Camera-type eye (tissue), 1 donor: ENCODE data around the gene ARHGAP26.

- RAMPAGE, long total RNA = no peak
Observed at GRCh38 chr5:141506621-141507594, 18.0 kb downstream of the PCDHGC5 start.

- RAMPAGE, long total RNA = no peak
Observed at GRCh38 chr5:141512195-141512940, 23.5 kb downstream of the PCDHGC5 start.

DNA sequence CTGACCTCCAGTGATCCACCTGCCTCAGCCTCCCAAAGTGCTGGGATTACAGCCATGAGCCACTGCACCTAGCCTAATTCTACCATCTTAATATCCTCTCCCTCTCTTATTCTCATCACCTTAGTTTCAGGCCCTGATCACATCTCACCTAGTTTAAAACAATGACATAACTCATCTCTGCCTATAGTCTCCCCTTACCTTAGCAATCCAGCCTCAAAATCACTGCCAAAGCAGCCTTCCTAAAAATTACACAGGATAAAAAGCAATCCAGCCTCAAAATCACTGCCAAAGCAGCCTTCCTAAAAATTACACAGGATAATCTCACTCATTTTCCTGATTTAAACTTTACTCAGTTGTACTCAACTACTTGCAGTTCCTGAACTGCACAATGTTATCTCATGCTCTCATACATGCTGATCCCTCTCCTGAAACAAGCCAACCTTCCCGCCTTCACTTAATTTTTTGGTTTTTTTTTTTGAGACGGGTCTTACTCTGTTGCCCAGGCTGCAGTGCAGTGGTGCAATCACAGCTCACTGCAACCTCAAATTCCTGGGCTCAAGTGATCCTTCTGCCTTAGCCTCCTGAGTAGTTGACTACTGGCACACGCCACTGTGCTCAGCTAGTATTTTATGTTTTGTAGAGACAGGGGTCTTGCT lies 43.0 kb downstream of the PCDHGC5 start:
- RAMPAGE, long total RNA = no peak

DNA sequence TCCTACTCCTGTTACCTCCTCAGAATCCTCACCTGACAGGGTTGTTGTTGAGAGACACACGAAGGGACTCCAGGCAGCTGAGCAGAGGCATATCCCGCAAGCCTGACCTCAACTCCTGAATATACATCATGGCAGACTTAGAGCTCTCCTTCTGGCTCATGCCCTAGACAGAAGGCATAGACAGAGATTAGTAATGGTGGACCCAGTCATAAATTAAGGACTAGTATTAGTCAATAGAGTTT lies 35.4 kb downstream of the DIAPH1 start:
- RAMPAGE, long total RNA = no peak

DNA sequence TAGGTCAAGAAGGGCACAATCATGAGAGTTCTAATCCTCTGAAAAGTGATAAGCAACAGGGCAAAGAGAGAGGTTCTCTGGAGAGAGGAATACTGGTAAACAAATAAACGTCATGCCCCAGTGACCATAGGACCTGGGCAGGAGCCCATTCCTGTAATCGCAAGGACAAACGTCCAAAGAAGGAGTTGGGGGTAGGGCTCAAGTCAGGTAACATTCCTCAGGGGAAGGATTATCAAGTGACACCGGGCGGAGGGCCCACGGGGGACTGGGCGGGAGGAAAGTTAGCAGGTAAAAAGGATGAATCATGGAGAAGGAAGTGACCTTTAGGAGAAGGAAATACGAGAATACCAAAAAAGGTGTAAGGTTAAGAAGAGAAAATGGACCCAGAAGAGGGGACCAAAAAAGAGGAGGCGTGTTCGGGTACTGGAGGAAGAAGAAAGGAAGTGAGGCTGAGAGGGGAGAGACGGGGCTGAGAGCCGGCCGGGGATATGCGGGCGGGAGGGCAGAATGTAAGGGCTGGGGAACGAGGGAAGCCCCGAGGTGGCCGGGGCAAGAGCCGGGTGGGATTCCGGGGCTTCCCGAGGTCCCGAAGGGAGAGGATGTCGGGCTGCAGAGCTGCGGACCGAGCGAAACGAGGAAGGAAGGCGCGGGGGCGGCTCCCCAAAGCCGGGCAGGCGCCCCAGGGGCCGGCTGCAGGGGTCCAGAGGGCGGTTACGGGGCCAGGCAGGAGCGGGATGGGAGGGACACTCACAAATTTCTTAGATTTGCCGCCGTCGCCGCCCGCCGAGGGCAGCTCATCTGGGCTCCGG lies 549 bp downstream of the DIAPH1 start:
- RAMPAGE, long total RNA = no peak

DNA sequence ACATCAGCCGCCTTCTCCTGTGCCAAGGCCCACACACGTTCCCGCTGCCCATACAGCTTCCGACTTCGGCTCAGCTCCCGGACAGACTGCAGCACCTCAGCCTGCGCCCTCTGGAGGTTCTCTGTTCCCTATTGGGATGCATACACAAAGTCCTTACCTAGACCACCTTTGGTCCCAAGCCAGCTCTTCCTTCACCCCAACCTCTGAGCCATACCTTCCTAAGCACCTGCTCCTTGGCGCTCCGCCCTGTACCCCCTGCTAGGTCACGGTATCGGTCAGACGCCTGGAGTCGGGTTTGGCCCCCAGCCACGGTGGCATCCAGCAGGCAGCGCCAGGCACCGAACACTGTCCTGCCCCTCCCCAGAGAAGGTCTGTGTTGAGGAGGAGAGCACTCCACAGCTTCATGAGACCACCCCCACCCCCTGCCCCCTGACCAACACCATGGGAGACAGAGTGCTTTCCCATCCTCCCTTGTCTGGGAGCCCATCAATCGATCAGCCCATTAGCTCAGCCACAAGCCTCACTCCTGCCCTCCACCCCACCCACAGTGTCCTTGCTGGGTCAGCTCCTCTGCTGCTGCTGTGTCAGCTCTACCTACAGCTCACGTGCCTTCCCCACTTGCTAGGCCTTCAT lies 1.9 kb downstream of the FCHSD1 start:
- RAMPAGE, long total RNA = no peak

- RAMPAGE, long total RNA = no peak
Observed at GRCh38 chr5:141680068-141680759, 1.8 kb downstream of the ARAP3 start.

- RAMPAGE, long total RNA = no peak
Observed at GRCh38 chr5:141848572-141848959, 29.6 kb downstream of the PCDH1 start.

DNA sequence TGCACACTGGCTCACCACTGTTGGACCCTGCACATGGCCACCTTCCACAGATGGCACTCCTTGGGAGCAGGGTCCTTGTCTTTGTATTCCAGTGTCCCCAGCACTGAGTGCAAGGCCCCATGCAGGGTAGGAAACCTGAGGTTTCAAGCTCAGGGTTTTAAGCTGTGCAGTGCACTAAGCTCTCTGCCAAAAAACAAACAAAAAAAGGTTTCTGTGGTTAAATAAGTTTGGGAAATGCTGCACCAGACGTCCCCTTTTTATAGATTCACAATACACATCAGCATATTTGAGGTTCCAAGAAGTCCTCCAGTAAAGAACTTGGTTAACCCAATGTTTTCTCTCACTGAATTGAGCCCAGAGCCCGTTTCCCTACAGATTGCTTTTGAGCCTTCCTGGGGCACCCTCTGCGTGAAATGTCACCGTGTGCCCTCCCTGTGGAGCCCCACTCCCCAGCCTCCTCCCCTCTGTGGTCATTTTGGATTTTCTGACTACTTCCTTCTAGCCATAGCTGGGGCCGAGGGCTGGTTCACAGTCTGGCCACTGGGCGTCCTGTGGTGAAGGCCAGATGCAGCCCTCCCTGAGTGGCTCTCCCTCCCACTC lies 17.1 kb downstream of the DELE1 start:
- RAMPAGE, long total RNA = no peak

DNA sequence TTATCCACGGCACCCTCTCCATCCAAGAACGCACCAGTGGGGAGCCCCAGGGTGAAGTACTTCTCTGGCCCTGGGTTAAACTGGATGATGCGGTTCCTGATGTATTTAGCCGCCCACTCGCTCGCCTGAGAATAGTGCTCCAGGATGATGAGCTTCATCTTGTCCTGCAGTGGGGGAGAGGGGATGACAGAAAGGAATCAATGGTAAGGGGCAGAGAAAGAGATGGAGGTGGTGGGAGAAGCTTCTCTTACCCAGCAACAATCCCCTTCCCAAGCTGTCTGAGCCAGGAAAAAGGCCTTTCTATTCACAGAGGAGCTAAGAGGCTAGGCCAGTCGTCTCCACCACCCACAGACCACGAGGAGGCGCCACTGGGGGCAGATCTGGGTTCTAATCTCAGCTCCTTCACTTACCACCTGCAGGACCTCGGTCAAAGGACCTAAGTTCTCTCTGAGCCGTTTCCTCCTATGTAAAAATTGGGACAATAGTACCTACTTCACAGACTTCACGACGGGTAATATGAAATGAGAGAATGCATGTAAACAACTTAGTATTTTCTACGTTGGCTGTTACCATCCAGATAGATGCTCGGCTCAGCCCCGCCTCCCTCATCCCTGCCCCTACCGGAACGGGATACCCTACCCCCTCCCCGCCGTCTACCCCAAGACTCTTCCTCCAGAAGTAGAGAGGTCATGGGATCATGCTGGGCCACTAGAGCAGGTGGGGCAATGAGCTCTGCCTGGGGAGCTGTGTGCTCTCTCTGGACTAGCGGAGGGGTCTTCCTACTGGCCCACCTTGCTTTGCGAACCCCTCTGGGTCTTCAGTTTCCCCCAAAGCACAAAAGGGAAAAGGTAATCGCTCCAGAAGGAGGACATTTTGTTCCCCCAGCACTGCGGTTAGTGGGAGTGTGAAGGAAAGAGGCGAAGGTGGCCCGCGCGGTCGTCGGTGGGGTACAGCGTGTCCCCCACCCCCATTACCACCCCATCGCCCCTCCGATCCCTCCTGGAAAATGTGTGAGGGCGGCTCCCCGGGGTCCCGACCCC lies 629 bp downstream of the GNPDA1 start:
- RAMPAGE, long total RNA = no peak

DNA sequence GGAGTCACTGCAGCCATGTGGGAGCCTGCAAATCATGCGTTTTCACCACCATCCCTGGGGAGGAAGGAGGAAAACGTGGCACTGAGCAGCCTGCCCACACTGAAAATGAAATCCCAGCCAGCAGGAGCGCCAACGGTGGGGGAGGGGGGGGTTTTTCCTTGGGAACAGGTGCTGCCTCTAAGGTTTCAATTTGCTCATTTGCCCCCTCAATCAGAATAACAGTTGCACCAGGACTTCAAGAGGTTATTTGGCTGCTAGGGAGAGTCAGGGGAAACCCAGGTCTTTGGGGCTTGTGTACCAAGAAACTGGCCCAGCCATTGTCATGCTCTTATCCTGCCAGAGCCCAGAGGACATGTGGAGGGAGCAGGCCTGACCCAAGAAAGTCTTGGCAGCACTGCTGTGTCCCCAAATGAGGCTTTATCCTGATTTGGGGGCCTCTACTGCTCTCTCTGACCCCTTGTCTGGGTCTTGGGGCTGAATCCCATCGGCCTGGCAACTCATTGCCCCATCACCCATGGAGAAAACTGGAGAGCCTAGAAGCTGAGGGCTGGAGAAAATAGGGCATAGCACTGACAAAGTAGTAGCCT lies 66.5 kb downstream of the NDFIP1 start:
- RAMPAGE, long total RNA = no peak

DNA sequence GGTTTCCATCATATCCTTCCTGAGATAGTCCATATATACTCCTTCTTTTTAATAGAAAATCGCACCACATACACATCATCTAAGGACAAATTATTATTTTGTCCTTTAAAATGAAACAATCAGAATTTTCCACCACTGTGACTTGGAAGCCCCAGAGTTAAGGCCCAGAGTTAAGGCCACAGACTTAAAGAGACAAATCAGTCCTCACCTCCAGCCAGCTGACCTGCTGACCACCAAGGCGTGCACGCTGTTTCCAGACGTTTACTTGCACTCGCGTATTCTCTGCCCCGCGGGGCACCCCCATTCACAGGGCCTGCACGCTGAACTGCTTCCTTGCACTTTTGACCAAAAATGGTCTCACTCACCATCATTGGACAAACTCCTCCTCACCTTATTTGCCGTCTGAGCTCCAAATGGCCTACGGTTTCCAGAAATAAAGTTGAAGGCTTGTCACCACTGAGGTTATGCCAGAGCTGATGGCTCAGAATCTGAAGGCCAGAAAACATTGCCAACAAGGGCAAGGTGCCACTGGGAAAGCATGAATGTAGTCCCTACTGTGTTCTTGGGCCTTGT lies 84.2 kb downstream of the NDFIP1 start:
- RAMPAGE, long total RNA = no peak

GRCh38 chr5:142432122-142432747 lies 107.4 kb upstream of the SPRY4 start:
- RAMPAGE, long total RNA = no peak

- RAMPAGE, long total RNA = no peak
Observed at GRCh38 chr5:142542965-142543464, 142.9 kb downstream of the FGF1 start.

- RAMPAGE, long total RNA = no peak
Observed at GRCh38 chr5:142770033-142770962, at the start of gene ARHGAP26. Gene ARHGAP26 (plus strand): TSS chr5:142770377.

DNA sequence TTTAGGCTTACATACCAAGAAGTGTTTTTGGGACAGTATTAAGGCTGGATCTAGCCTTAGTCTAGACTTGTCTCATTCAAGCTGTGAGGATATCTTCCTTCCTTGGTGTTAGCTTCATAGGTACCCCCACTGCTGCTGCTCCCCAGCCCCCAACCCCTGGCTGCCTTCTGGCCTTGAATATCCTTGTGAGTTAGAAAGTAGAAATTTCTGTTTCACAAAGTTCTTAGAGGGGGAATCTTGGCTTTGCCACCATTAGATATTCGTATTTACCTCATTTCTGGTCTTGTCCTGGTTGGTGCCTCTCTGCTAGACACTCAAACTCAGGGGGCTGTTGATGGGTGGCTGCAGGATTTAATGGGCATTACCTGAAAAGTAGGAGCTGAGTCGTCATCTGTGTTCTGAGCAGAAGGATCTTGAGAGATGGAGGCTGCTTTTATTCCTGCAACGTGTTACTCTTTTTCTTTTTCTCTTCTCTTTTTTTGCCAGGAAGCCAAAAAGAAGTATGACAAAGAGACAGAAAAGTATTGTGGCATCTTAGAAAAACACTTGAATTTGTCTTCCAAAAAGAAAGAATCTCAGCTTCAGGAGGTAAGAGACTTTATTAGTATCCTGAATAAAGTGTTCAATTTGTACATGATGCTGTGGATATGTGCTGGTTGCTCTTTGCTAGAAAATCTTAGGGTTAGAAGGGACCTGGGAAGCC lies 114.8 kb downstream of the ARHGAP26 start:
- RAMPAGE, long total RNA = no peak

- RAMPAGE, long total RNA = no peak
Observed at GRCh38 chr5:142901100-142901477, 130.9 kb downstream of the ARHGAP26 start.

DNA sequence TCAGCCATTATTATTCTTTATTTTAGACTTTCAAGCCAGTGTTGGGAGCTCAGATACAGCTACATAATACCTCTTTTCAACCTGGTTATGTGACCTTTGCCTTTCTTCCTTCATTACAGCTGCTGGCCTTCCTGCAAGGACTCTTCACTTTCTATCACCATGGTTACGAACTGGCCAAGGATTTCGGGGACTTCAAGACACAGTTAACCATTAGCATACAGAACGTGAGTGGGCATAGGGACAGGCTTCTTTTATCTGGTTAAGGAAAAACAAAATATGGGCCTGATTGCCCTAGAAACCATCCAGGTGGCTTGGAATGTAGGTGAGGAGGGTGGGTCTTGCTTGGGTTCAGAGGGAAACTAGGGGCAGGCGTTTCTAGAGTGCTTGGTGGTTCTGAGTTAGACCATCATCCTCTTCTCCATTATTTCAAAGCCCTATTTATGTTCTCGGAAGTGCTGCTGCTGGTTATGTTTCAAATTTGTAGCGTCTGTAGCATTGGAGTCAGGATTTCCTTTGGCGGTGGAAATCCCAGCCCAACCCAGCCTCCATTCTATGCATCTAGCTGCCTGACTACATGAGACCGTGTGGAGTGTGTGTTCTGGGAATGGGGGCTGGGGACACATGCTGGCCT lies 131.8 kb downstream of the ARHGAP26 start:
- RAMPAGE, long total RNA = no peak

DNA sequence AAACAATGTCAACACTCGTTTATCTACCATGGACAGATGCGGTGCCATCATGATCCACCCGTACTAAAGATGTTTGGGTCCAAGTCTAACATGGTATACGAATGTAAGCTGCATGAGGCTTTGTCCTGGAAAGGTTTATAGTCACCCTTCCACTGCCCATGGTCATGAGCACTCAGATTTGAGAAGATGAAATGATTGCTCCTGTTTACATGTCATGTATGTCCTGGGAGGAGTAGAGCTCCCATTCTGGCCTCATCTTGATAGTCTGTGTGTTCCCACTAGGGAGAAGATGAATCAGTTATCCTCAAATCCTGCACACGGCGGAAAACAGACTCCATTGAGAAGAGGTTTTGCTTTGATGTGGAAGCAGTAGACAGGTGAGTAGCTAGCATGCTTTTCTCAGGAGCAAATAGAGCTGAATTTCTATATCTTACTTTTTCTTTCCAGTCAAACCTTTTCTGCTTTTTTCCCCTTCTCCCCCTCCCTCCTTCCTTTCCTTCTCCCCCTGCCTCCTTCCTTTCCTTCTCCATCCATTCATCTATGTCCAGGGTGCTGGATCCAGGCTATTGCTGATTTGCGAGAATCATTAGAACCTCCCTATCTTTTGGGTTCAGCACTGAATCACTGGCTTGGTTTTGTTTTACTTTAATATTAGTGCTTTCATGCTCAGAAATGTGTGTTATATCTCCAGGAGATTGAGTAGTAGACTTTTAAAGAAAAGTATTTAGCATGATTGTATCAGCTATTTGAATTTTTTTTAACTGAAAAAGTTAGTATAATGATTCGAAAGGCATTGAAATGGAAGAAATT lies 142.9 kb downstream of the ARHGAP26 start:
- RAMPAGE, long total RNA = no peak

DNA sequence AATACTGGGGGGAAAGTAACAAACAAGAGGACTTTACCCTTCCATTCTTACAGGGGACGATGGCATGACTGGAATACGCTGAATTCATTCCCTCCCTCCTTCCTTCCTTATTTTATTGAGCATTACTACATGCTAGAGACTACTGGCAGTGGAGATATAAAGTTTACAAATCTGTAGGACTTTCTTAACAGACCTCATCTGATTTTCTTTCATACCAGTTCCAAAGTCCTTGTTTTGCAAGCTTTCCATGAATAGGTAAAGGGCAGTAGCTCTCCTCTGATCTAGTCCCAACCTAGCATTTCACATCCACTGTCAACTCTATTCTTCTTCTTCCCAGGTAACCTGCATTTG lies 150.7 kb downstream of the ARHGAP26 start:
- RAMPAGE, long total RNA = no peak